Monocyte (primary cell): ENCODE measurements around a stretch of chr1.

GRCh38 chr1:184535192-184535968, 148.6 kb downstream of the C1orf21 start:
- PRO-cap, 2 experiments: no peak in any of the 2 experiments

DNA sequence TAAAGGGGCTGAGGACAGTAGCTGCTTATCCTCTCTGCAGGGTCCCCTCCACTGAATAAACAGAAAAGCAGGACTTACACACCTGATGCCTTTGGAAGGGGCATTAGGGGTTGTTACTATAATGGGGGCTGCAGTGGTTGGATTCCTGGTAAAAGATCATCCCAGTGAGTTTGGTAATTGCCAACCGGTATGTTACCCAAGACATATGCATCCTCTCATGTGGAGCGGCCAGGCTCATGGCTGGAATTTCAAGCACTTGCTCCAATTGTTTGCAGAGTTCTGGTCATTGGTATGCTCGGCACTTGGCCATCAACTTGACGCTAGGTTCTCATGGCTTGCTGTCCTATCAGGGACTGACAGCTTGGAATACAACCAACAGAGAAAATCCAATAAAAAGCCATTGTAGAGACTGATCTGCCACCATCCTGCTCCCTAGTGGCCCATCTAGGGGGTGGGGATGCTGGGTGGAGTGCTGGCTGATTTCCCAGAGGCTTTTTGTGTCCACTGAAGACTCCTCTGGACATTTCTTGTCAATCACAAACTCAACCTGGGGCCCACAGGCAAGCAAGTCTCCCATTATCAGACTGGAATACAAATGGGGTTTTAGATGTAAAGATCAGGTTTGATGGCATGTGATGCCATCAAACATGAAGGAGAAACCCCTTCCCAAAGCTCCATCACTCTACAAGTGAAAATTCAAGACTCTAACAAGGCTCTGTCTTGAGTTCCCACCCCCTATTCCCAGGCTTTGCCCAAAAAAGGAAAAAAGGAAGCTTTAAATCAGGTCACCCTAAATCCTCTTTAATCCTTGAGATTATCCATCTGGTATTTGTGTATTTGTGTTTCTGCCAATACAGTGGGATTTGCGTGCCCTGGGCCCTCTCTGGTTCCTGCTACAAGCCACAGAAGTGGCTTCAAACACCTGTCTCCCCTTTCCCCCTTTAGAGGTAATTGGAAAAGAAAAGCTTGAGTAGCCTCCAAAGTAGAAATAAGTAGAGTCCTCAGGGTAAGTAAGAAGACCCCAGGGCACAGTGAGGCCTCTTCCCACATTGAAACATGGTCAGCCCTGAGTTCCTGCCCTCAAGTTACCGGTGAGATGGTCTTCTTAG, 120.6 kb downstream of the EDEM3 start:
- PRO-cap, 2 experiments: no peak in any of the 2 experiments

DNA sequence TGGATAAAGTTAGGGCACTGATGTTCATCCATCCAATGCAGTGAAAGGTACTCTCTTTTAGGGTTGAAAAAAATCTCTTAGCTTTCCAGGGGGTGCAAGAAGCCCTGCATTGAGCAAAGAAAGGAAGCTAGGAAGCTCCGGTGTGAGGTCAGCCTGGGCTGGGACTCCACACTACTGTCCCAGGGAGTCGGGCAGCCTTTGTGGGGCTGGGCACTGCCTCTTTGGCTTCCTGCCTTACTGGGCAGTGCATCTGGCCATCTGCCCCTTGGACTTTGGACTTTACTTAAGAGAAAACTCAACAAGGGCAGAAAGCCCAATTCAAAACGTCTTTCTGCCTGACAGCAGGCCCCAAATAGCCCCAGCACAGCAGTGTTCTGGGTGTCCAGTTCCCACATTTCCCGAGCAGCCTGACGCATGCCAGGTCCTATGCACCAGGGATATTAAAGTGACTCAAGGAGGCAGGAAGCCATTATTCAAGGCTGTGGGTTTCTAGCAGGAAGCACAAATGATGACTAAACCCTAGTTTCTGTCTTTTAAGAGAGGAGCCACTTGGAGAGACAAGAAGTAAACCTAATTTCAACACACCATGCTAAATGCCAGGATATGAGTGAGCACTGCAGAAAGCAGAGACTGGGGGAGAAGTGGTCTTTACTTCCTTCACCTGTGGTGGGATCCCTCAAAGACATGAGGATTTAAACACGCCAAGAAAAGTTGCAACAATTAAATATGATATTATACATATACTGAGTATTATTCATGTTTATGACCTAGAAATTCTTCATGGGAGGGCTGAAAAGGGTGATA, 37.9 kb upstream of the EDEM3 start:
- PRO-cap, 2 experiments: peak in 2 of 2 experiments; most common minus-strand start position 353 of the sequence (in 2)

DNA sequence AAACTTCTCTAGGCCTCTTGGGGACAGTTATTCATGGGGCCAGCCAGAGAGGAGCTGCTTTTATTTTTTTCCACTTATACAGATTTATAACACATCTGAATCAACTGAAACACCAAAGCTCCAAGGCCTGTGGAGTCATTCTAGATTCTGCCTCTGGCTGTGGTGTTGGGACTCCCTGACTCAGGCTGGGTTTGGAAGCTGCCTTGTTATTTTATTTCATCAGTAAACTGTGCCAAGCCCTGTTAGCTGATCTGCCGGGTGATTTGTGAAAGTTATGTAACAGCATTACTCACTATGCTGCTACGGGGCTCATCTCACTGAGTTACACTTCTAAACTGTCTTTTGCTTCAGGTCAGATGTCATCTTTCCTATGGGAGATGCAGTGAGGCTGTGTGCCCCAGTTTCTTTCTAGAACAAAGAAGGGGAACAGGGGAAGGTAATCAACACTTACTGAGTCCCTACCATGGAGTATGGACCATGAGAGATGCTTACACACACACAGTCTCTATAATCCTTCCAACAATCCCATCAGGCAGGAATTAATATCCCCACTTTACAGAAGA, 84.0 kb upstream of the EDEM3 start:
- PRO-cap, 2 experiments: no peak in any of the 2 experiments

- PRO-cap, 2 experiments: no peak in any of the 2 experiments
Observed at GRCh38 chr1:184843531-184844282, 89.0 kb upstream of the EDEM3 start.

- PRO-cap, 2 experiments: no peak in any of the 2 experiments
Observed at GRCh38 chr1:184879922-184881092, 94.0 kb downstream of the NIBAN1 start.

- PRO-cap, 2 experiments: no peak in any of the 2 experiments
Observed at GRCh38 chr1:184882560-184883013, 91.7 kb downstream of the NIBAN1 start.

- PRO-cap, 2 experiments: peak in 1 of 2 experiments; most common minus-strand start chr1:184905293 (in 1)
Observed at GRCh38 chr1:184905015-184905645, 69.2 kb downstream of the NIBAN1 start.

- PRO-cap, 2 experiments: no peak in any of the 2 experiments
Observed at GRCh38 chr1:184926949-184927718, 47.2 kb downstream of the NIBAN1 start.

- PRO-cap, 2 experiments: no peak in any of the 2 experiments
Observed at GRCh38 chr1:184959699-184959943, 14.7 kb downstream of the NIBAN1 start.

- PRO-cap, 2 experiments: no peak in any of the 2 experiments
Observed at GRCh38 chr1:185118626-185119167, 38.1 kb downstream of the TRMT1L start.

GRCh38 chr1:185154960-185155639, 1.7 kb downstream of the TRMT1L start:
- PRO-cap, 2 experiments: no peak in any of the 2 experiments

GRCh38 chr1:185299437-185300517, 17.3 kb downstream of the IVNS1ABP start:
- PRO-cap, 2 experiments: peak in 2 of 2 experiments; most common minus-strand start chr1:185299828 (in 1)

DNA sequence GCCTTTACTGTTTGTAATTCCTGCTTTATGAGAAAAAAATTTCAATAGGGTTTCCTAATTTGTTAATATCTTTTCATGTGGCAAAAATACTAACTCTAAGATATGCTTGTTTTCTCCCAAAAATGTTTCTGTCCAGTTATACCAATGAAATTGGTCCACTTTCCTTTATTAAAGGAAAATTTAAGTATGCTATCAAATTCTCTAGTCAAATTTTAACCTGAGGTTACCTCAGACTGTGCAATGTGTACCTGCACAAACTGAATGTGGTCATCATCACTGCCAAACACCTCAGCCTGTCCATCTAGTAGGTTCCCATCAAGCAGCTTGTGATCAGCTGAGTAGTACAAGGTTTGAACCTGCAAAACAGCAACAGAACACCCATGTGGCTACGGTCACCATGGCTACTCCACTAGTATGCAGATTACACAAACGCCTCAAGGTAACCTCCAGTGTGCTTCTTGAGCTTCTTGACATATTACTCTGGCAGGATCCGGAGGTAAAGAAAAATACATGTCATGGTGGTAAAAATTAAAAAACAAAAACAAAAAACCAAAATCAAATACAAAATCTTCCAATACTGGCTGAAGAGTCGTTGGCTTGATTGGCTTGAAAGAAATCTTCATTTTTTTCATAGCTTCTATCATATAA, 11.6 kb downstream of the IVNS1ABP start:
- PRO-cap, 2 experiments: peak in 1 of 2 experiments; most common minus-strand start position 287 of the sequence (in 1)

DNA sequence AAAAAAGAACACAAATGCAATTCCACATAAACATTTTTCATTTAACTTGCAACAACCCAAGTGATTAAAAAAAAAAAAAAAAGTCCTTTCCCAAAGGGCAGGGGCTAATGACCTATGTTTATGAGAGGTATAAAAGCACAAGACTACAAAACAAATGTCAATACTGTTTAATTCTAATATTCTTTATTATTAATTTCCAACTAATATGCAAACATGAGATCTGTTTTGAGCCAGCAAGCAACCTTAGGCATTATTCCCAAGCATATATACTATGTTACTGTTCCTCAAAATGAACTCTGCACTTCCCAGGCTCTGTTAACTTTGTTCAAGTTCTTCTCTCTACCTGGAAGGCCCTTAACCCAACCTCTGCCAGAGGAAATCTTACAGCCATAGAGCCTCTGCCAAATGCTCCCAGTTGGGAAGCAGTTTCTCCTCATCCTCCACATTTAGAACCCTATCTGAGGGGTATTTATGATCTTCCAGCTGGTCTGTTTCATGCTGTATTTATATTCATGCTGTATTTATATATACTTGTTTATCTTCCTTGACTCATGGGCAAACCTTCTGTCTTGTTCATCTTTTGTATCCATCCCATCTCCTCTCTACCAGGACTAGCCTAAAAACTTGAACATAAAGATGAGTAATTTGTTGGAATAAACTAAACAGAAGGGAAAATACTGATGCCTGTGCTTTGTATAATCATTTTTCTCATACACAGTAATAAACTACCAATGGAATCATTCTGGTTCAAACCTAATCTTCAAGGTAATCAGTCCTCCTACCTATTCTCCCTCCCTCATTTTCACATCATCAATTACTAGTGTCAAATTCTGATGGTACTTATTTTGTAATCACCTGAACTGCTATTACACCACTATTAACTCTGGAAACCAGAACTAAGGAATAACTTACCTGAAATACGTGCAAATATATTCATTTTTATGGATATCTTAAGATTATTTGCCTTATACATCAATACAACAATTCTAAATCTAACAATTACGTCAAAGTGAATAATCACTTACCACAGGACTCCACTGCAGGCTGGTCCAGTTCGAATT, 5.3 kb downstream of the IVNS1ABP start:
- PRO-cap, 2 experiments: peak in 2 of 2 experiments; most common minus-strand start position 312 of the sequence (in 1)

GRCh38 chr1:185674128-185674760, 59.9 kb upstream of the HMCN1 start:
- PRO-cap, 2 experiments: no peak in any of the 2 experiments

DNA sequence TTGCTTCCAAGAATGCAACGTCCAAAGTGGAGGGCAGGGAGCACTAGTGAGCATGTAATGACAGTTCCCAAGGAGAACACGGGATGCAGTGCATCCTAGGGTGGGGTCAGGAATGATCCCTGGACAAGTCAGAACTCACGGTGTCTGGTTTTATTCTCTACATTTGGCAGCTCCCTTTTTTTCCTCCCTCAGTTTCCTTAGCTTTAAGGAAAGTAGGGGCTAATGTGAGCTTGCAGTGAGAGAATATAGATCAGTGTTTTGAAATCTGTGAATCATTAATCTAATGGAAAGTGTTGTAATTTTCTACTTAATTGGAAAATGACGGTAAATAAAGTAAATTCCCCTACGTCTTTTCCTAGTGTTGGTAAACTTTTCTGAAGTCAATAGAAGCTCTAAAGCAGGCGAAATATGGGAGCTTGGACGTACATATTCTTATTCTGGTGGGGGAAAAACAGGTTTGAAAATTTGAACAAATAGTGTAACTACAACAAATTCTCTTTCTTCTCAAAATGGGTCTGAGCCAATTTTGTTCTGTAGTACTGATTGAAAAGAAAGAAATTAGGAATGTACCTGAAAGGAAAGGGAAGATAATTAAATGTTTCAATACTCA, 14.9 kb upstream of the HMCN1 start:
- PRO-cap, 2 experiments: no peak in any of the 2 experiments

DNA sequence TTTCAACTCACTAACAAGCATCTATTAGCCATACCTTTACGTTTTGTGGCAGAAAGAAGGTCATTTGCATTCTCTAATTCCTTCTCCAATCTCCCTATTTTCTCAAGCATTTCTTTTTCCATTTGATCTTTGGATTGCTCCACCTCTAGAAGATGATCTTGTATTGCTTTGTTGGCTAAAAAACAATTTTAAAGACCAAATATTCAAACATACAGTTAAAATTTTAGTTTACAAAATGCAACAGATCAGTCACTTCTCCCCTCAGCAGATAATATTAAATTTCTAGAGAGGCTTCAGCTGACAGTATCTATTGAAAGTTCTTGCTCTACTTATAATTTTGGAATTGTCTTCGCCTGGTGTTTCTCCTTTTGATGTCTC, 14.3 kb downstream of the TPR start:
- PRO-cap, 2 experiments: no peak in any of the 2 experiments

- PRO-cap, 2 experiments: no peak in any of the 2 experiments
Observed at GRCh38 chr1:186374698-186374972, 418 bp downstream of the TPR start.

GRCh38 chr1:186637130-186637626, 43.0 kb downstream of the PTGS2 start:
- PRO-cap, 2 experiments: no peak in any of the 2 experiments